Astrocyte (in vitro differentiated cells and primary cell): ENCODE data around the gene CDH20.

- PRO-cap = no peak
- RRBS, 2 experiments = no CpG with 5 or more reads among the region's 10 CpGs
These were observed 64.1 kb upstream of the CCBE1 start for GRCh38 chr18:59761247-59761731.

DNA sequence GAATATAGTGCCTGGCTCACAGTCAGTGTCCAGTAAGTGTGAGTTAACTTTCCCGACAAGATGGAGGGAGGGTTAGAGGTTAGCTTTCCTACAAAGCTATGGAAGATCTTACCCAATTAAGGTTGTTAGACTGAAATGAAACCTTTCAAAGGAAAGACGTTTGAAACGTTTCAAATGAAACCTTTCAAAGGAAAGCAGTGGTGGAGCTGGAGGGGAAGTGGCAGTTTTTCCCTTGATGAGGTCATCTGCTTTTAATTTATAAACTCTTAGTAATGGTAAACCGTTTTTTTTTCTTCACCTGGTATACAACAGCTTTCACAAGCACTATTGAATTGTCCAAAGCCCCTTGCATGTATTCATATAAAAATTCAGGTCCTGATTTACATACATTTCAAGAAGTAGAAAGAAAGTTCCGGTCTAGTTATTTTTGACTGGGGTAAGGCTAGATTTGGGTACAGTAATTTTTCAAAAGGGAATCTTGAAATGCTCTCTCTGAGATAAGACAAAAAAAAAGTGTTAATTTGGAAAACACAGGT is 7.4 kb downstream of the PMAIP1 start:
- PRO-cap = no peak
- RRBS, 2 experiments = no CpG with 5 or more reads among the region's 5 CpGs

- PRO-cap = no peak
- RRBS, 2 experiments = no CpG with 5 or more reads among the region's 3 CpGs
These were observed 52.1 kb downstream of the MC4R start for GRCh38 chr18:60320436-60320823.

DNA sequence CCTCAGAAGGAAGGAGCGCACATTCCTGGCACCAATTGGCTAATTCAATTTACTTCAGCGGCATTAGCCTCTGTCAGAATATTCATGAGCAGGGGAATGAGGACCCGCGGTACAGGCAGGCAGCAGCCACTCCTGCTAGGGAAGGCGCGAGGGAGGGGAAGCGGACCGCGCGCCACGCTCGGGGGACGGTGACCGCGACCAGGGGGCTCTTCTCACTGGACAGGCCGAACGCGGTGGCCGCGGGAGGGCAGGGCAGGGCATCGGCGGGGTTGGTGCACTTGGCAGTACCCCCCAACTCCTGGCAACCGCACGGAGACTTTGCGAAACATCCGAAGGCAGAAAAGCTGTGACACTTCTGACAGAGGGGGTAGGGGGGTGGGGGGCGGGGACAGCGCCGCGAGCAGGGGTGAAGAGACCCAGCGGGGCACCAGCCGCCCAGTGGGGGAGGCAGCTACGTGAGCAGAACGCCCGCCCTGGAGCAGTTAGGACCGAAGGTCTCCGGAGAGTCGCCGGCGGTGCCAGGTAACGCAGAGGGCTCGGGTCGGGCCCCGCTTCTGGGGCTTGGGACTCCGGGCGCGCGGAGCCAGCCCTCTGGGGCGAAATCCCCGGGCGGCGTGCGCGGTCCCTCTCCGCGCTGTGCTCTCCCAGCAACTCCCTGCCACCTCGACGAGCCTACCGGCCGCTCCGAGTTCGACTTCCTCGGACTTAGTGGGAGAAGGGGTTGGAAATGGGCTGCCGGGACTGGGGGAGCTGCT is at the start of gene CDH20:
CDH20 (plus strand) TSS at position 125 of the 755 bp plus-strand sequence.
- PRO-cap = no peak
- RRBS, 2 experiments = under 1 to 2% methylated on average over 26 of the region's 64 CpGs

GRCh38 chr18:61553885-61554301 is 220.7 kb downstream of the CDH20 start:
- PRO-cap = no peak
- RRBS, 2 experiments = 82% methylated on average over 4 of the region's 19 CpGs; no CpG with 5 or more reads in 1 of the 2 experiments

- PRO-cap = no peak
- RRBS, 2 experiments = no CpG with 5 or more reads among the region's 7 CpGs
These were observed 1.1 kb downstream of the RNF152 start for GRCh38 chr18:61891402-61892465.

GRCh38 chr18:61893948-61895015 is 1.5 kb upstream of the RNF152 start:
- PRO-cap = unidirectional peak, minus-strand start at chr18:61894412
- RRBS, 2 experiments = 1 to 3% methylated on average over 47 to 57 of the region's 109 CpGs

GRCh38 chr18:62078917-62079503 is 107.8 kb downstream of the PIGN start:
- PRO-cap = no peak
- RRBS, 2 experiments = no CpG with 5 or more reads among the region's 1 CpG

GRCh38 chr18:62329373-62330685 is 4.7 kb downstream of the TNFRSF11A start:
- PRO-cap = no peak
- RRBS, 2 experiments = no CpG with 5 or more reads among the region's 23 CpGs

DNA sequence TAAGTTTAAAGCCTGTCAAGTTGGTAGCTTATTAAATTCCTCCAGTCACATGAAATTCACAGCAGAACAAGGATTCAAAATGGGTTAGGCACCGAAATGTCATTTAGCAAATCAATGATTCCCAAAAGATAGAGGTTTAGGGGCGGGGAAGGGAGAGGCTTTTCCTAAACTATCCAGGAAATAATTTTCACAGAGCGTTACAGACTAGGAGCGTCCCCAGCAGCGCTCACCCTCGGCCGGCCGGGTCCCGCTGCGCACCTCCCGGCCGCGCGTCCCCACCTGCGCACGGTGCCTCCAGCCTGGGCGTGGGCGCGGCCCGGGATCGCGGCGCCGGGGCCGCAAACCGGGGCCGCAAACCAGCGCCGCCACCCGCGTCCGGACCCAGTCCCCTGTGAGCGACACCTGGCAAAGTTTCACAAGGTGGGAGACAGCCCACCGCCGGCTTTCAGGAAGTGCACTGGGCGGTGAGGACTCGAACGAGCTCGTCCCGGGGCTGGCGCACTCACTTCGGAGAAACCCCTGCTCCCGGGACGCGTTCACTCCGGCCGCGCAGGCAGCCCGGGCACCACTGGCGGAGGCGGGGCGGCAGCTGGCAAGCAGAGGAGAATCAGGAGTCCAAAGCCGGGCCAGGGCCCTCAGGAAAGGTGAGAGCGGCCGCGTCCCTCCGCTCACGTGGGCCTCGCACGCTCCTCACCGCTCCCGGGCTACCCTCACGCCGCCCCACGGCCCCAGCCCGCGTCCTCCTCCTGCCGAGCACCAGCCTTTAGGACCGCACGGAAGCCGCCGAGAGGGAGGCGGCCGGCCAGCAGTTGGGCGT is 535 bp upstream of the ZCCHC2 start:
- PRO-cap = bidirectional peak, plus-strand start at position 502 of the sequence, minus-strand start at position 500 of the sequence; bidirectional peak, plus-strand start outside the sequence, minus-strand start at position 765 of the sequence
- RRBS, 2 experiments = 2% methylated on average over 33 to 43 of the region's 75 CpGs

- PRO-cap = no peak
- RRBS, 2 experiments = no CpG with 5 or more reads among the region's 2 CpGs
These were observed 83.2 kb upstream of the PHLPP1 start for GRCh38 chr18:62632212-62632473.

DNA sequence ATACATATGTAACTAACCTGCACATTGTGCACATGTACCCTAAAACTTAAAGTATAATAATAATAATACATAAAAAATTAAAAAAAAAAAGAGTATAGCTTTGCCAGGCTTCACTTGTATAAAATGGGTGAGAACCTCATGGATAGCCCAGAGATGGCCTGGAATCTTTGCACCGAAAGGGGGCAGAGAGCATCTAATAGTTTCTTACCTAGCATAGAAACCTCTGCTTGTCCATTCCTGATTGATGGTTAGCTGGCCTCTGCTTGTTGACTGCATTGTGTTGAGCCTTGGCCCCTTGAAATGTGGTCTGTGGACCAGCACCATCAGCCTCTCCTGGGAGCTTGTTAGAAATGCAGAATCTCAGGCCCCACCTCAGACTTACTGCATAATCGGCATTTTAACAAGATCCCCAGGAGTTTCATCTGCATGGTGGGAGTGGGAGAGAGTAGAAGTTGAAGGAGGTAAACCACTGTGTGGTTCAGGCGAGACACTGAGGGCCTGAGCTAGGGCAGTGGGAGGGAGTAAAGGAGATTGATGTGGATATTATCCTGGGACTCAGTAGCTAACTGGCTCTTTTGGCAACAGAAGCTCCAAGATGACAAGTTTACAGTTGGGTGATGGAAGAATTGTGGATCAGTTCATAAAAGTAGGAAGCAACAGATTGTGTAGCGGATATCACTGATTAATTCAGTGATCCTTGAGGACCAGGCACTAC is 20.7 kb downstream of the PHLPP1 start:
- PRO-cap = no peak
- RRBS, 2 experiments = no CpG with 5 or more reads among the region's 4 CpGs

- PRO-cap = no peak
- RRBS, 2 experiments = no CpG with 5 or more reads among the region's 3 CpGs
These were observed 28.9 kb downstream of the PHLPP1 start for GRCh38 chr18:62744046-62744931.

DNA sequence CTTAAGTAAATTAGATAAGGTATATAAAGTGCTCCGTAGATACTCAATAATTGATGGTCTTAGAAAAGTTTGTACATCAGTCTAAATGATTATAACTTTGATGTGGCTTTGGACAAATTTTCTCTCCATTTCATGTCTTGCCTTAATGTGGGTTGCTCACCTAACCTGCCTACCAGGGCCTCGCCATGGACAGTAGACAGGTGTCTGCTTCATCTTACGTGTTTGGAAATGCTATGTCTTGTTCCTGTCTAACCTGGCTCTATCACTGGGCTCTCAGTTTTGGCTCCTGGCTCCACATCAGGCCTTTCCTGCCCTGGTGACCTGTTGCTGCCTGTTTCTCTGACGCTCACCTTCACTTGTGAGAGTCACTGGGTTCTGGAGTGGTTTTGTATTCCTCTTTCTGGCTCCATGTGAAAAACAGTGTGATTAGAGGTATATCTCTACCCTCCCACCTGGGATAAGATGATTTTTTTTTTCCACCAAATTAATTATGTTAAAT is 65.9 kb downstream of the PHLPP1 start:
- PRO-cap = no peak
- RRBS, 2 experiments = no CpG with 5 or more reads among the region's 4 CpGs

- PRO-cap = no peak
- RRBS, 2 experiments = no CpG with 5 or more reads among the region's 14 CpGs
These were observed 171.0 kb downstream of the BCL2 start for GRCh38 chr18:63148333-63149272.

GRCh38 chr18:63189054-63189691 is 130.4 kb downstream of the BCL2 start:
- PRO-cap = no peak
- RRBS, 2 experiments = no CpG with 5 or more reads among the region's 6 CpGs

DNA sequence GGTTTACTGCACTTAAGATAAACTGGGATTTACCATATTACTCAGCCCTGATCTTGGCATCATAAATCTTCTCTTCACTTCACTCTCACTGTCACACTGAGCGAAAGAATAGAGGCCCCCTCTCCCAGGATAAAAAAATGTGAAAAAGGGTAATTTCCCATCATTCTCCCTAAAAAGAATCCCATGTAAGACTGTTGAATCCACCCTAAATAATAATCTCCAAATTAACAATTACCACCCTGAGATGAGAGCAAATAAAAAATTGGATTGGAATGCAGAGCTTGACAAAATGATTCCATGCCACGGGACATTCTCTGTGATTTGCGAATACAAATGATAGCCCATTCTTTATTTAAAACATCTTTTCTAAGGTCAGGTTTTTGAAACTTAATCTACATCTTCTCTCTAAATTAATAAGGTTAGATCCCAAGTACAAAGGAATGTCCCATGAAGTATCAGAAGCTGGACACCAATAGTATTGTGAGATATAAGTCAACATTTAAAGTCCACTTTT is 129.5 kb downstream of the BCL2 start:
- PRO-cap = no peak
- RRBS, 2 experiments = no CpG with 5 or more reads among the region's 3 CpGs

DNA sequence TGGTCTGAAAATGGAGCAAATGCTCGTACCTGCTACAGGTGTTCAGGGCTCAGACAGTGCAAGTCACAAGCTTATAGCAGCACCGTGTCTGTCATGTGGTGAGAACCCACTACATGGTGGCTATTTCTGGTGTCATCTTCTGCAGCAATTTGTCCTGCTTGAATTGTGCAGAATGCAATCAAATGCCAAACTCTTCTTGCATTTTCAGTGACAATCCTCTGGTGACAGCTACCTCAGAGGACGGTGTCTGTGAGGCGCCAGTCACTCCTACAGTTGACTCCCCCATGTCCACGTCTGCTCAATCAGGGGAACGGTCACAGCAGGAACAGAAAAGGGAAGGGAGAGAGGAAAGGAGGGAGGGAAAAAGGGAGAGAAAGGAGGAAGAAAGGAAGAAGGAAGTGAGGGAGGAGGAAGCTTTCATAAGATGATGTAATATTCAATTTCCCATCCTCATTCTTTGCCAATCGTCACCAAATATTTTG is 122.2 kb downstream of the BCL2 start:
- PRO-cap = no peak
- RRBS, 2 experiments = no CpG with 5 or more reads among the region's 7 CpGs

DNA sequence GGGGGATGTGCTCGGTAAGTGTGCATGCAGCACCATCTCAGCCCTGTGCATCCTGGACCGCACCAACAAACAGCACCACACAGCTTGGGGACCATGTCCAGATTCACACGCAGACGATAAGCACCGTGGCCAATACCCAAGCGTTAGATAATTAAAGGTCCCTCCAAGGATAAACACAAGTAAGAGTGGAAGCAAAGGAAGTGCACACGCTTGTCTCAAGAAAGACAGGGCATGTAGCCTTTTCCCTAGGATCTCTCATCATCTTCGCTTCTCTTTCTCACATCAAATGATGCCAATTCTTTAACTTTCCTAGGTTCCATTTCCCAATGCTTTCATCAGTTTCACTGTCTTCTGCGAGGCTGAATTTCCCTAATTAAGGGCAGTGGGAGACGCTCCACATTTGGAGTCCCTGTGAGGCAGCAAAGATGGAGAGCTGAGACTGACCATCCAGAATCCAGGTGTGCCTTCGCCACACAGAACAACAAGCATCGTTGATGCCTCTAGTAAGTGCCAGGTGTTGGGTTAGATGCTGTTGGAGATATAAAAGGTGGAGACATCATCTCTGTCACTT is 113.3 kb downstream of the BCL2 start:
- PRO-cap = no peak
- RRBS, 2 experiments = no CpG with 5 or more reads among the region's 12 CpGs

GRCh38 chr18:63286647-63287480 is 32.7 kb downstream of the BCL2 start:
- PRO-cap = no peak
- RRBS, 2 experiments = no CpG with 5 or more reads among the region's 6 CpGs